SJCRH30 (cell line): Measurements from ENCODE around the genes SNRPD3, GRK3 and HPS4.

- RAMPAGE, long total RNA = no peak
Measured at GRCh38 chr22:24499546-24500126, 4.5 kb downstream of the UPB1 start.

DNA sequence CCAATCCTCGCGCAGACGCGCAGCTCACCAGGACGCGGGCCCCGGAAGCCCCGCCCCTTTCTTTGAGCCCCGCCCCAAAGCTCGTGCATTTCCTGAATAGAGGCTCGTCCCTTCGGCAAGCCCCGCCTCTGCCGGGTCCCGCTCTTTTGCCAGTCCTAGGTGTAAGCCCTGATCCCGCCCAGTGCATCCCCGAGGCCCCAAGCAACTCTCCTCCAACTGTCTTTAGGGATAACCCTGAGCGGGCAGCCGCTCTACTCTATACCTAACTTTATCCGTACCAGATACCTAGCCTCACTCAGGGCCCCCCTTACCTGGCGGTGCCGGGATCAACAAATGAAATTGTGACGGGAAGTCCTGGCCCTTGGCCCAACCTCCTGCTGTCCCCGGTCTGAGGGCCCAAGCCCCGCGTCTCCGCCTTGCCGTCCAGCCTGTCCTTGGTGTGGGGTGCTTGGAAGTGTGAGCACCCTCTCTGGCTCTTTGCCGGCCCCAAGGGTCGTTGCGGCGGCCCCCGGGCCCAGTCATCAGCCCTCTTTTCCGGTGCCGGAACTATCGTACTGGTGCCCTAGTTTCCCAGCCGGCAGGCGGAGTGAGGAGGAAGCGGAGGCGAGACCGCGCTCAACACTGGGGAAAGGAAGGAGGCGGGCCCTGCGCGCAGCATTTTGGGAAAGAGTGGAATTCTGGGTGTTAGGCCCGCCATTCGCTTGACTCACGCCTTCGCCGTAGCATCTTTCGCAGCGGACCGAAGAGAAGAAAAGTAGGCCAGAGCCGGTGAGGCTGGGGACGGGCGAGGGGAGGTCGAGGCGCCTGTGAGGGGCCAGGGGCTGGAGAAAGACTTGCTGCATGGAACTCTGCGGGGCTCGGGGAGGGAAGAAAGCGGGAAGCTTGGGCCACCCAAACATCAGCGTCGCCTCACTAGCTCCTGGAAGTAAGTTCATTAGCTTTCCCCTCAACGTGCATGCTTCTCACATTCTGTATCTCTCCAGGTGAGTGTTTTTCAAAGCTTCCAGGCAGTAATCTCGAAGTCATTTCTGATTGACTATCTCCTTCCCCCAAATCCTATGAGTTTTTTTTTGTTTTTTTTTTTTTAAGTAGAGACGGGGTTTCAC lies at the start of gene SNRPD3:
TSS of gene SNRPD3 (plus strand) at position 696 of the 1,106 bp plus-strand sequence.
- RAMPAGE, long total RNA = start-site peak on the plus strand centred at position 681 of the sequence, 103 bp wide, 9,133 and 2,272 reads in 2 replicates

DNA sequence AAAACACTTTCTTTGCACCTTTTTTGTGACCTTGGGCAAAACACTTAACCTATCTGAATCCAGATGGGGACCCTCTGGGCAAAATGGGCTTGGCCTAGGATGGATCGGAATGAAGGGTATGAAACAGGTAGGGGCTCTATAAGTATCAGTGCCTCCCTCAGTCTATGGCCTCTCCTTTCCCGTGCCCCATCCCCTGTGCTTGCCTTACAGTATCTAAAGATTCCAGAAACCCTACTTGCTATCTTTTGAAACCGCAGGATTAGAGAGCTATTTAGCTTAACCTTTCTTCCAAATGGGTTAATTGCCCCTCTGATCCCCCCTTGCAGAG lies 1.3 kb downstream of the KIAA1671 start:
- RAMPAGE, long total RNA = no peak

- RAMPAGE, long total RNA = no peak
Measured at GRCh38 chr22:25007698-25007951, 55.1 kb downstream of the KIAA1671 start.

DNA sequence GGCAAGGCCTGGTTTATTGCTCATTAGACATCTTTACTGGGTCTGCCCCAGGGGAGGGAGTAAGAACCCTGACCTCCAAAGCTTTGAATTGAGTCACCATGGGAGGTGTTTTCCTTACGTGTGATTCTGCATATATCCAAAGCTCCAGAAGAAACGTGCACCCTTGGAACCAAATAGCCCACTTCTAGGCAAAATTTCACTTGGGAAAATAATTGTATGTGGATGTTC lies 61.3 kb downstream of the KIAA1671 start:
- RAMPAGE, long total RNA = no peak

DNA sequence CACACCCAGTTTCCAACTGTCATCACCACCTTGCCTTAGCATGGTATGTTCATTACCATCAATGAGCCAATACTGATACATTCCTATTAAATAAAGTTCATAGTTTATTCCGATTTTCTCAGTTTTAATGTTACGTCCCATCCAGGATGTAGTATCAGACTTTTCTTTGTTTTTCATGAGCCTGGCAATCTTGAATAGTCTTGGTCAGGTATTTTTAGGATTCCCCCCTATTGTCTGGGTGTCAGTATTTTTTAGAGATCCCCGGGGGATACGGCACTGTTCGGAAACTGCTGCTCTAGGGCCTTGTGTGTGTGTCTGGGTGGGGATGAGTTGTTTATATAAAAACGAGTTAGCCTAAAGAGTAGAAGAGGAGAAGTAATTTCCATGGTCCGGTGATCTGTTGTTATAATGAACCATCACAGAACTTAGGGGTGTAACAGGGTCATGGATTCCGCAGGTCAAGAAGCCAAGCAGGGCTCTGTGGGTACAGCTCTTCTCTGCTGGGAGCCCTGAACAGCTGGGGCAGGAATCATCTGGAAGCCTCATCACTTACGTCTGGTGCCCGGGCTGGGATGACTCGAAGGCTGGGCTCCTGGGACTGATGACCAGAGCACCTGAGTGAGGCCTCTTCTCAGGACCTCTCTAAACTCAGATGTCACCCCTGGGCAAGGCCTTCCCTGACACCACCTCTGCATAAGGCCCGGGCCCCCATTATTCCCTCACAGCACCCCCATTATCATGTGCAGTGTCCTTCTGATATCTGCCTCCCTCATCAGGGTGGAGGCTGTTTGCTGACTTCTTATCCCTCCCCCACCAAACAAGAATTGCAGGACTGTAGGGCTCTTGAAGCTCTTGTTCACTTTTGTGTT lies 106.0 kb downstream of the KIAA1671 start:
- RAMPAGE, long total RNA = no peak

- RAMPAGE, long total RNA = no peak
Measured at GRCh38 chr22:25119340-25120595, 79.9 kb upstream of the CRYBB3 start.

DNA sequence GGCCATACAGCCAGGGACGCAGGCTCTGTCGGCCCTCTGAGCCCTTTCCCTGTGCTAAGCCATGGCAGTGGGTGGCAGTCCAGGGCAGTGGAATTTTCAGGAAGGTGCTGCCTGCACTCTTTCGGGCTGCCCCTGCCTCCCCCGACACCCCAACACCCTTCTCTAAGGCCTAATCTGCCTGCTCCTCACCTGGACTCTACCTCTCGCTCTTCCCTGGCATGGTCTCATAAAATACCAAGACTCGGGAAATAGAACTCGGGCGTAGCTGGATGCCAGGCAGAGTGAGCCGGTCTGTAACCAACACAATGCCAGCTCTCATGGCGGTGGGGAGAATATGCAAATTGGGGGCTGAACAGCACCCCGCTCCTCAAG lies 49.3 kb upstream of the CRYBB3 start:
- RAMPAGE, long total RNA = no peak

- RAMPAGE, long total RNA = no peak
Measured at GRCh38 chr22:25419362-25420363, 144.8 kb upstream of the GRK3 start.

- RAMPAGE, long total RNA = no peak
Measured at GRCh38 chr22:25564252-25565347, at the start of gene GRK3. GRK3 (plus strand) TSS chr22:25564675.

- RAMPAGE, long total RNA = no peak
Measured at GRCh38 chr22:25675348-25675741, 66.6 kb upstream of the MYO18B start.

DNA sequence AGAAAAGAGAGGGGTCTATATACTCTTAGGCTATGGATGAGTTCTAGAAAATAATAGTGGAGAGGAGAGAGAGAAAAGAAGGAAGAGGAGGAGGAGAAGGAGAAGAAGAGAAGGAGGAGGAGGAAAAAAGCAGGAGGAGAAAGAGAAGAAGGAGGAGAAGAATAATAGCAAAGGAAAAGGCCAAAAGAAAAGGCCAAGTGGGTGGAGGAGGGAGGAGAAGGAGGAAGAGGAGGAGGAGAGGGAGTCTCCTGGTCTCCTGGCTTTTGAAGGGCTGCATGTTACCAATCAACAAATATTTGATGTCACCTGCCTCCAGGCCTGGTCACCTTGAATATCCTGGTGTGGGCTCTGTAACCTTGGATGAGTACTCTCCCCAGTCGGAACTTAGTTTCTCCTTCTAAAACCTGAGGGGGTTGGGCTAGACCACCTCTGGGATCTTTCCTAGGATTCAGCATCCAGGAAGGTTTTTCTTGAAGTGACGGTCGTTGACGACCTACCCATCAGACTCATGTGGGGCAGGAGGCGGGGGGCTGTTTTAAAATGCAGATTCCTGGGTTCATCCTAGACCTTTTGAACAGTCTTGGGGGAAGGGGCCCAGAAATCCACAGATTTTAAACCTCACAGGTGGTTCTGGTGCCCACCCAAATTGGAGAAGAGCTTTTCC lies 1.5 kb downstream of the MYO18B start:
- RAMPAGE, long total RNA = no peak

DNA sequence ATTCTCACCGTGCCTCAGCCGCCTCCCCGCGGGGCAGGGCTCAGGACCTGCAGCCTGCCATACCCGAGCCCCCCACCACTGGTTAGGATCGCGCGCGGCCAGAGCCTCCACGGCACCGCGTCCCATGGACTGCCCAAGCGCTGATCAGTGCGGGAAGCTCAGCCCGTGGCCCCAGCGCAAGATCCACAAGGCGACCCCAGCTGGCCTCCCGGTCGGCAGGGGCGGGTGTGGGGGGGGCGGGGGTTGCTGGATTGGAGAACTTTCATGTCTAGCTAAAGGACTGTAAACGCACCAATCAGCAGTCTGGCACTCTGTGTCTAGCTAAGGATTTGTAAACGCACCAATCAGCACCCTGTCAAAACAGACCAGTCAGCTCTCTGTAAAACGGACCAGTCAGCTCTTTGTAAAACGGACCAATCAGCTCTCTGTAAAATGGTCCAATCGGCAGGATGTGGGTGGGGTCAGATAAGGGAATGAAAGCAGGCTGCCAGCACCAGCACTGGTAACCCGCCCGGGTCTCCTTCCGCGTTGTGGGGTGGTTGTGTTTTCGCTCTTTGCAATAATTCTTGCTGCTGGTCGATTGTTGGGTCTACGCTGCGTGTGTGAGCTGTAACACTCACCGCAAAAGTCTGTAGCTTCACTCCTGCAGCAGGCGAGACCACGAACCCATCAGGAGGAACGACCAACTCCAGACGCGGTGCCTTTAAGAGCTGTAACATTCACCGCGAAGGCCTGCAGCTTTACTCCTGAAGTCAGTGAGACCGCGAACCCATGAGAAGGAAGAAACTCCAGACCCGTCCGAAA lies 11.2 kb downstream of the MYO18B start:
- RAMPAGE, long total RNA = no peak

- RAMPAGE, long total RNA = no peak
Measured at GRCh38 chr22:26483026-26484212, at the start of gene HPS4. HPS4 (minus strand) TSS chr22:26483783.

GRCh38 chr22:26586350-26587150 lies 3.4 kb downstream of the TPST2 start:
- RAMPAGE, long total RNA = no peak

DNA sequence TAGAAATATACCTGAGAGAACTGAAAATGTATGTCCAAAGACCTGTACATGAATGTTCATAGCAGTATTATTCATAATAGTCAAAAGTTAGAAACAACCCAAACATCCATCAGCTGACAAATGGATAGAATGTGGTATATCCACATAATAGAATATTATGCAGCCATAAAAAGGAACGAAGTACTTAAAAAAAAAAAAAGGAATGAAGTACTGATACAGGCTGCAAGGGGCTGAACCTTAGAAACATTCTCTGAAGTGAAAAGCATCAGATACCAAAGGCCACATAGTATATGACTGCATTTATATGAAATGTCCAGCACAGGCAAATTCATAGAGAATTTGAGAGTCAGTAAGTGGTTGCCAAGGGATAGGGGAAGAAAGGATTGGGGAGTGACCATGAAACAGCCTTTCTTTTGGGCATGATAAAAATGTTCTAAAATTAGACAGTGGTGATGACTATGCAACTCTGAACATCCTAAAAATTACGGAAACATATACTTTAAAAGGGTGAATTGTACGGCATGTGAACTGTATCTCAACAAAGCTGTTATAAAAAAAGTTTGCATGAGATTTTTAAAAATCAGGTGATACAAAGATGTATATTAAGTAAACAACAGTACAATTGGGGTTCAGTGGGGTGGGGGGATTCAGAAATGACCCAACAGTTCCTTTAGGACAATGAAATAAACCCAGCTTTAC lies 1.8 kb downstream of the TPST2 start:
- RAMPAGE, long total RNA = no peak

DNA sequence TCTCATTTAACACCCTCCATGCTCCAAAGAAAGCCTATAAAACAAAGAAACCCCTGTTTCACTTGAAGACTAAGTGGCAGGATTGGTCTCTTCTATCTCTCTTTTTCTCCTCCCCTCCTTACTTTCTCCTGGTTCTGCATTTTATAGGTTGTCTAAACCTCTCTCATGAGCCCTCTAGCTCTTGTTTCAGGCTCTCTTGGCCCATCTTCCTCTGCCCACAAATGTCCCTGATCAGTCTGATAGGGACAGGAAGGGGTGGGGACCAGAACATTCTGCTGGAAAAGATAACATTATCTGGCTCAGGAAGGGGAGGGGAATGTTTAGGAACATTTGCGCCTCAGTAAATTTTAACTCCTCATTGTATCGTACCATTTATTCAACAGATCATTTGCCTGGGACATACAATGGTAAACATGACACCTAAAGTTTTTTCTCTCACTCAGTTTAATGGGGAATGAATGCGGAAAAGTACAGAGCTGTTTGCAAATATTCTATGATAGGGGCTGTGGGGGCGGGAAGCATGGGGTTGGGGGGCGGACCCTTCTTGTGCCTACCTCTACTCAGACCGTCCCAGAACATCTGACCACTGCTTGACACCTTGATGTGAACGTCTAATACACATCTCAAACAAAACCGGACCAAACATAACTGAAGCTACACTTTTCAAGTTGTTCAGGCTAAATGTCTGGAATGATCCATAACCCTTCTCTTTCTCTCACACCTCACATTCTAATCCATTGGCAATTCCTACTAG lies 10.9 kb downstream of the CRYBA4 start:
- RAMPAGE, long total RNA = no peak

GRCh38 chr22:27105367-27105981 lies 483.7 kb downstream of the CRYBA4 start:
- RAMPAGE, long total RNA = no peak

DNA sequence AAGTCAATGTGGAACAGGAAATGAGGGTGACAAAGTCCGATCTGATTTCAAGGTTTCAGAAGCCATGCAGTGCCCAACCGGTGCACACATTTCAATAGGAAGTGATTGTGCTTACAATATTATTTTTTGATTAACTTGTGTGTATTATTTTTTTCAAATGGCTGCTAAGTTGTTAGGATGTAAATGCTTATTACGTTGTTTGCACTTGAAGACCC lies 494.2 kb downstream of the CRYBA4 start:
- RAMPAGE, long total RNA = no peak

GRCh38 chr22:27512215-27512877 lies 289.2 kb downstream of the MN1 start:
- RAMPAGE, long total RNA = no peak